SK-N-DZ (cell line): ENCODE measurements around the gene MYL12B.

DNA sequence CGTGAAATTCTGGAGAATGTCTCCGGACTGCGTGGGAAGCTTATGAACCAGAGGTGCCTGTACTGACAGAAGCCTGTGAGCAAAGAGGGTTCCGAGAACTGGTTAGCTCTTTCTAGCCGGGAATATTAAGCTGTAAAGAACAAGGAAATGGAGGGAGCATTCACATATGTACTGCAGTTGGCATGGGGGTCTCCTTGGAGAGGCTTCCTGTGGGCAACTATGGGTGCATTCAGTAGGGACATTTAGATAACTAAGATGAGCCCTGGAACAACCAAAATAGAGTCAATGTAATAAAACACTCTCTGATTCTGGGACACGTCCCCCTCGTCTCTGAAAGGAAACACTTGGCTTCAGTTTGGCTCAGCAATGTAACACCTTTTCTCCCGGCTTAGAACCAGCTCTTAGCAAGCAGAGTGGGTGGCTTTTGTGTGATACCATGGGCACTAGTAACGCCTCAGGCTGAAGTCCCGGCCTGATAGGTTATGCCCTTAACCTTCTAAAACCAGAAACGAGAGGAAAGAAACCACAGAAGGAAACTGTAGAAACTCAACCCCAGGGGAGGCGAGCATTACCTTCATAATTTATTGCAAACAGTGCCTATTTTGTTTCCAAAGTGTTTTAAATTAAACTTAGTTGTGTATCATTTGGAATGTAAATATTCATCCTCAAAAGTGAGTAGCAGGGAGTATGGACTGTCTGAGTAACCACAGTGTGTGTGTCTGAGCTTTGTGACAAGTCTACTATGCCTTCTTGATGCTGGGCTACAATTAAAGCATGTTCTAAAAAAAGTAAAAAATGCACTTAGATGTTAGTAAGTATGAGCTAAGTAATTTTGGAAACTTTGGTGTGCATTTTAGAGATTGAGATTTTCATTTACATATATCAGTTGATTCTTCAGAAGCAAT lies 48.9 kb upstream of the LPIN2 start:
RAMPAGE:
- cytosol, long total RNA, result no peak
- nucleus, long total RNA, result no peak

RAMPAGE:
- cytosol, long total RNA, result no peak
- nucleus, long total RNA, result no peak
These were observed 41.7 kb downstream of the MYOM1 start for GRCh38 chr18:3177790-3178839.

GRCh38 chr18:3213475-3213972 lies 6.2 kb downstream of the MYOM1 start:
RAMPAGE:
- cytosol, long total RNA, result no peak
- nucleus, long total RNA, result no peak

DNA sequence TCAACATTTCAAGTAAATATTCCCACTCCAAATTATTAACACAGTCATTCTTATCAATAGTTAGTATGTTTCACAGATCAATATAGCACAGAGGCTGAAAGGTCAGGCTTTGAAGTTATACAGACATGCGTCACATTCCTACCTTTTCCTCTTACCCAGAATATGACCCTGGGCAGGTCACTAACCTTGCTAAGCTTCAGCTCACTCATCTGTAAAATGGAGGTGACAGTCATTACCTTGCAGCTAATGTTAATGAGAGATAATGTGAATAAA lies 13.8 kb upstream of the MYL12A start:
RAMPAGE:
- cytosol, long total RNA, result no peak
- nucleus, long total RNA, result no peak

GRCh38 chr18:3250510-3251435 lies 3.2 kb downstream of the MYL12A start:
RAMPAGE:
- cytosol, long total RNA, result no peak
- nucleus, long total RNA, result no peak

DNA sequence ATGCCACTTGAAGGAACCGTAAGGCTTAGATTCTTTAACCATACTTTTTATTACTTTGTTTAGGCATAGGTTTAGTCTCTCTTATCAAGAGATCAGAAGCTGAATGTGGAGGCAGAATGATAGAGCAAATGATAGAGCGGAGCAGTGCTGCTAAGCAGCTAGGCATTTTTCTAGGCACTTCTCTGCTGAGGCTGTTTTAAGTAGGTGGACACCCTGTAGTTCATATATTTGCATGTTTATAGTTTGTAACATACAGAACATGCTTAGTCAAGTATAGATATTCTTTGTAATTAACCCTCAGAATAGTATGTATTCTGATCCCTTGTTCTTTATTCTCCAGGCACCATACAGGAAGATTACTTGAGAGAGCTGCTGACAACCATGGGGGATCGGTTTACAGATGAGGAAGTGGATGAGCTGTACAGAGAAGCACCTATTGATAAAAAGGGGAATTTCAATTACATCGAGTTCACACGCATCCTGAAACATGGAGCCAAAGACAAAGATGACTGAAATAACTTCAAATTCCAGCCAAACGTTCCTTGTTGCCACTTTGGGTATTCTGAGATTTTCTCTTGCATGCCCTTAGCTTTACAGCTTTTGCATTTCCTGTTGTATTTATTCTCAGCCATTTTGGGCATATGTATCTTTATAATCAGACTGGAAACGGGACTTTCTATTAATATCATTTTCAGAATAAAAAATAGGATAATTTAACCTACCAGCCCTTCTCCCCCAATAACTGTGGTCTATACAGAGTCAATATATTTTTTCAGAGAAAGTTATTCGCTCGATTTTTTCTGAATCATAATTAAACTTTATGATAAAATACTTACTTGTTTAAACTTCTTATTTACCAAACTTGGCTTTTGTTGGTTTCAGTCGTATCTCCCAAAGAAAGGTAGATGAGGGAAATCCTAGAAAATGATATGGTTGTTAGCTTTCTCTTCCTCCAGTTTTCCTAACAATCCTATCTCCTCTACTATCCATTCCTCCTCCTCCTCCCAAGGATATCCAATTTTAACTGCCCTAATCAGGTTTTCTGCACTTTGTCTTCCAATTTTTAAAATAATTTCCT lies 6.2 kb upstream of the MYL12B start:
RAMPAGE:
- cytosol, long total RNA, result no peak
- nucleus, long total RNA, result no peak

GRCh38 chr18:3261988-3262900 lies at the start of gene MYL12B:
MYL12B (plus strand) TSS chr18:3262133.
RAMPAGE:
- cytosol, long total RNA, result start-site peak on the plus strand at chr18:3262131-3262187, 3,628 and 5,270 reads in 2 replicates
- nucleus, long total RNA, result start-site peak on the plus strand at chr18:3262127-3262187, 824 and 203 reads in 2 replicates

RAMPAGE:
- cytosol, long total RNA, result no peak
- nucleus, long total RNA, result no peak
These were observed 65.3 kb upstream of the TGIF1 start for GRCh38 chr18:3384544-3385251.

RAMPAGE:
- cytosol, long total RNA, result no peak
- nucleus, long total RNA, result no peak
These were observed 16.3 kb downstream of the TGIF1 start for GRCh38 chr18:3466068-3466785.

DNA sequence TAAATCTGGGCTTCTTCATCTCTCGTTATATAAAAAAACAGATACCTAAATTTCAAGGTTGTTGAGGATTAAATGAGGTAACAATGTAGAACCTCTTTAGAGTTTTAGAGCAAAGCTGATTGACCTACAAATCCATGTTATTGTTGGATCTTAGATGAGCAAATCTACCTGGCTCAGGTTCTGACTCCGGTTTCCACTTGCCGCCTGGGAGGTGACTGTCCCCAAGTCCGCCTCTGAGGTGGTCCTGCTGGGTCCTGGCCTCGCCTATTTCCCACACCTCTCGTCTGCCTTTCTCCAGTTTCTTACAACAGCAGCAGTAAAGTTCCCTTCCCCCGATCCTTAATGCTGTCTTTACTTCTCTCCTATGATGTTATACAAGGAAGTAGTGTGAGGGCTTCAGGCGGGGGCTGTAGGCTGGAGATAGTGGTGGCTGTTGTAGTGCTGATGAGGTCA lies 18.7 kb downstream of the TGIF1 start:
RAMPAGE:
- cytosol, long total RNA, result no peak
- nucleus, long total RNA, result no peak

DNA sequence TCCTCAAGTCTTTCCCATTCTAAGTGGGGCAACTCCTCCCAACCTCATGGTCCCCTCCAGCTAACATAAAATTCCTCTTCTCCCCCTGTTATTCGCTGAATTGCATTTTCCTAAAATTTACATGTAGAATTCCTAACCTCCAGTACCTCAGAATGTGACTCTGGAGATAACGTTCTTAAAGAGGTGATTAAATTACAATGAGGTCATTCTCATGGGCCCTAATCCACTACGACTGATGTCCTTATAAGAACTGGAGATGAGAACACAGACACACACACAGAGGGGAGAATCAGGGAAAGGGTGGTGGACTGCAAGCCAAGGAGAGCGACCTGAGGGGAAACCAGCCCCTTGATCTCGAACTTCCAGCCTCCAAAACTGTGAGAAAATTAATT lies 70.3 kb downstream of the TGIF1 start:
RAMPAGE:
- cytosol, long total RNA, result no peak
- nucleus, long total RNA, result no peak

GRCh38 chr18:3553932-3554746 lies 104.2 kb downstream of the TGIF1 start:
RAMPAGE:
- cytosol, long total RNA, result no peak
- nucleus, long total RNA, result no peak

RAMPAGE:
- cytosol, long total RNA, result no peak
- nucleus, long total RNA, result no peak
These were observed 153.7 kb downstream of the TGIF1 start for GRCh38 chr18:3603405-3604412.

DNA sequence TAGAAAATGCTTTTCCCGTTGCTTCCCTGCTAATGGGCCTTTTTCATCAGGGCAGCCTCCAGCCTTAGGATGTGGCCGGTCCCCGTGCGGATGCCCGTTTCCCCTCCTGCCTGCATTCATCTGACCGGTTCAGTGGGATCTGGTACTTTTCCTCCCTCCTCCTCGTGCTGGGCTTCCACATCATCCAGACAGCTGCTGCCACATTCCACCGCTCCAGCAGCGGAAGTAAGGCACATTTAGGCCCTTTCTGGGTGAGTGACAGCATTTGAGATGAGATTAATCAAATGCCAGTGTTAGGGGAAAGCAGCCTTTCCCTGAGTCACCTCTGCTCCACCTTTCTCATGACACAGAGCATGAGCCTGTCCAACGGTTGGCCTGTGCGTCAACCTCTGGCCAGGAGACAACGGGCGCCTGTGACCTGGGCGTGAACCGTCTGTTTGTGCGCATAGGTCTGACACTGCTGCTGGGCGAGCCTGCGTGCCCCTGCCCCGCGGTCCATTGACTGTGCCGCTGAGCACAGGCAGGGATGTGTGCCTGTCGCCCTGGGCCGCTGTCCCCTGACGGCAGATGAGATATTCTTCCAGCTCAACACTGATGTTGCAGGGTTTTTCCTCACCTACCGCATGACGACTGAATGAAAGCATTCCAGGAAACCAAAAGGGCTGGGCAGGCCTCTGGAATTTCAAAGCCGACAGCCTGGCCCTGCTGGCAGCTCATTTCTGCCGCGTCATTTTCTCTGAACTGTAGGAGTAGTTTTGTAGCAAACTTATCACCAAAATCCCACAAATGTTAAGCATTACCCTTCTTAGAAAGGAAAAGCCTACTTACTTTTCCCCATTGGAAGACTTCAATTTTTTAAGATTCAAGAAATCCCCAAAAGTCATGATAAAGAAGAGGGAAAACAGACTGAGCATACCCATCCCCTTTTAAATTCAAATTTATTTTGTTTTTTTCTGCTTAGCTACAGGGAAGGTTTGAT lies 174.1 kb downstream of the TGIF1 start:
RAMPAGE:
- cytosol, long total RNA, result no peak
- nucleus, long total RNA, result no peak

DNA sequence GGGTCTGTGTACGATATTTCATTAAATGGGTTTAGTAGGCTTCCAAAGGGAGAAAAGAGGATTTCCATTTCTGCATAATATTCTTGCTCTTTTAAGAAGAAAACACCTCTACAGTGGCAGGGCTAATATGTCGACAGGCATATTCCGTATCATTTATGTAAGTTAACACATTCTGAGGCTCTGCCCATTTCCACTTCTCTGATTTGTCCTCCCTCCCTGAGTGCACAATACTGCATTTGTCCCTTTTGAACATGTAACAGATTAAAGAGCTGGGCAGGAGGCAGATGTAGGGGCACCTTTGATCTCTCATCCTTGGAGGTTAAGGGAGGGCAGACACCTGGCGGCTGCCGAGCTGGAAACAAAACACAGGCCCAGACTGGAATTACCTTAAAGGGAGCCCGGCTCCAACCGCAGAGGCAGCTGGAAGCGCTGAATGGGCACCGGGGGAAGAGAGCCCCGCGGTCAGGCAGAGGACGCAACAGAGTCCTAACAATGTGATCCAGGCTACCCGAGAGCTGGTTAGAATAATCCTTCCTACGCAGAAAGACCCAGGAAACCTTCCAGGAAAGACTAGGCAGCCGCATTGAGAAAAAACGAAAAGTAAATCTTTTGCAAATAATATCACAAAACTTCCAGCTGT lies 215.8 kb downstream of the TGIF1 start:
RAMPAGE:
- cytosol, long total RNA, result no peak
- nucleus, long total RNA, result no peak

DNA sequence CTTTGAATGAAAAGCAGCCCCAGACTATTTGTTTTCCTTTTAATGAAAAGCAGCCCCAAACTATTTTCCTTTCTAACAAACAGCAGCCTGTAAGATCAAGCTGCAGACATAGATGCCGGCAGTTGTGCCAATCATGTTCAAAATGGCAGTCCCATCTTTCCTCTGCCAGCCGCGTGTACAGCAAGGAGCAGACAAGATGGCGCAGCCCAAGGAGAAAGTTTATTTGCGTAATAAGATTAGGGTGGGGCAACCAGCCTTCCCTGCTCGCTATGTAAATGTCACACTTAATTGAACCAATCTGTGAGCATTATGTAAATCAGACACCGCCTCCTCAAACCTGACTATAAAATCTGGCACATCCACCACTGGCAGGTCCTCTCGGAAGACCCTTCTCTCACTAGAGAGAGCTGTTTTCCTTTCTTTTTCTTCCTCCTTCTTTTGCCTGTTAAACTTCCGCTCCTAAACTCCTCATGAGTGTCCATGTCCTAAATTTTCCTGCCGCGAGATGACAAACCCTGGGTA lies 226.1 kb downstream of the TGIF1 start:
RAMPAGE:
- cytosol, long total RNA, result no peak
- nucleus, long total RNA, result no peak

RAMPAGE:
- cytosol, long total RNA, result no peak
- nucleus, long total RNA, result no peak
These were observed 366.8 kb downstream of the TGIF1 start for GRCh38 chr18:3816559-3817398.

GRCh38 chr18:3912639-3912917 lies 462.6 kb downstream of the TGIF1 start:
RAMPAGE:
- cytosol, long total RNA, result no peak
- nucleus, long total RNA, result no peak

DNA sequence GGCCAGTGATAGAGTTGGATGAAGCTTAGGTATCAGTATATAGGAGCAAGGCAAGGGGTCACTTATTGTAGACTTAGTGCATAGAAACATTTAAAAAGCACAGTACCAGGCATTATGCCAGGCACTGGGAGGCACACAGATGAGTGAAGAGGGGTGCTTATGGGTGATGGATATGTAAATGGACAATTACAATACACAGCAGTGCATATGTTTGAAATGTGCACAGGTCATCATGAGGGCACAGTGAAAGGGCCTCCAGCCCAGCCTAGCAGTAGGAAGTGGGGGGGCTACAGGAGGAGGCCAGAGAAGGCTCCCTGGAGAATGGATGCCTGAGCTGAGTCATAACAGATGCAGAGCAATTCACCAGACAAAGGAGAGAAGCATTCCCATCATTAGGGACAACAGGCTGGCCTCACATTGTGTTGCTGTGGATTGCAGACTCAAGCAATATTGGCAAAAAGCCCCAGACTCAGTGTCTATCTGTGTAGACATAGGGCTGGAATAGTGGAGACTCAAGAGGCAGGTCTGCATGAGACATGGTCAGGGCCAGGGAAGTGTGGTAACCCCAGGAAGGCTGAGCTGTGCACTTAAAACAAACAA lies 330.0 kb downstream of the DLGAP1 start:
RAMPAGE:
- cytosol, long total RNA, result no peak
- nucleus, long total RNA, result no peak

DNA sequence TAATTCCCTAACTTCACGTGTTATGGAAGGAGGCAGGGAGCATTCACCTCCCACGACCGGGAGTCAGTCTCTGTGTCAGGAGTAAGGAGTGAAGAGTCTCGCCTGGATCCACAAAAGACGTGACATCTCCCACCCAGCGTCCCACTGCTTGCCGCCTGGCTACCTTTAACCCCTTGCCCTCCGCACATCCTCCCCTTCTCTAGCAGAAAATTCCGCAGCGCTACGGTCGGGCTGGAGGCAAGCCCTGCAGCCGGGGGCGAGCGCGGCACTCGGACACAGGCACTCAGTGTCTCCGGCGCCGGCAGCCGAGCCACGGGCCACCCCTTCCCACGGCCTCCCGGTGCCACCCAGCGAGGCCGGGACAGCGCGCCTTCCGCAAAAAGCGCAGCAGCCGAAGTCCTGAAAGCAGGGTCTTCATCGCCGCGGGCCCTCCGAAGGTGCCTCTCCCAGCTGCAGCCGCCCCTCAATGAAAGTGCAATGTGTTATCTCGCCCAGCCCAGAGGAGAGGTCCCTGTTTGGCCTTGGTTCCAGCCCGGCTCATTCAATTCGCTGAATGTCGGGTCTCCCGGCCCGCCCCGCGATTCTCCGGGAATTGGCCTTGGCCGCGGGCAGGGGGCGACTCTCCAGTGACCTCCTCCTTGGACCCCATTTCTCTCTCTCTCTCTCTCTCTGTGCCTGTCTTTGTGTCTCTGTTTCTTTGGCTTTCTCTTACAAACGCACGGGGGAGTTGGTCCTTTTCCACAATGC lies 1.2 kb downstream of the DLGAP1 start:
RAMPAGE:
- cytosol, long total RNA, result no peak
- nucleus, long total RNA, result no peak